Measurements from ENCODE around the genes OLFML2A, WDR38 and MAPKAP1.

GRCh38 chr9:123924871-123925708 is 4.8 kb downstream of the DENND1A start:
- PRO-cap: no peak

DNA sequence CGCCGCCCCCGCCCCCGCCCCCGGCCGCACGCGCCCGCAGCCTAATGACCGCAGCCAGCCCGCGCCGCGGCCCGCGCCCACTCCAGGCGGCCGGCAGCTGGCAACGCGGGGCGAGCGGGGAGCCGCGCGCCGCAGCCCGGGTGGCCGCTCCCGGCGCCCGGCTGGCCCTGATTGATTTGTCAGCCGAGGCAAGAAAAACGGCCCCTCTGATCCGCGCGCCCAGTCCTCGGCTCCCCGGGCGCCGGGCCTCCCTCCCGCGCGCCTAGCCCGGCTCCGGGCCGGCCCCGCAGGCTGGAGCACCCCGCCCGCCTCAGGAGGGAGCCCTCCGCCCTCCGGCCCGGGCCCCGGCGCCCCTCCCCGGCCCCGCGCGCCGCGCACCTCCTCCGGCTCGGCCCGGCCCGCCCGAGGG is 11.9 kb upstream of the LHX2 start:
- PRO-cap: no peak

GRCh38 chr9:124220808-124221556 is 36.8 kb upstream of the NEK6 start:
- PRO-cap: unidirectional peak, minus-strand start at chr9:124221172

DNA sequence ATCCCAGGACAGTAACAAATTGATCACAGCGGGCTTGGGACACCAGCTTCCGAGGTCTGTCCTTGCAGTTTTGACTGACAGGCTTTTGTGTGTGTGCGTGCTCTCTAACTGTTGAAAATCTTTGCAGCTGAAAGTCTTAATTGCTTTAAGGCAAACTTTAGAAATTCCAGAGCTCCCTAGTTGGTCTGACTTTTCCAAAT is 1.2 kb downstream of the NEK6 start:
- PRO-cap: bidirectional peak, plus-strand start outside the sequence, minus-strand start at position 120 of the sequence

- PRO-cap: no peak
Measured at GRCh38 chr9:124261837-124262215, 4.1 kb downstream of the NEK6 start.

- PRO-cap: bidirectional peak, plus-strand start at chr9:124284622, minus-strand start at chr9:124284494
Measured at GRCh38 chr9:124284271-124284768, 26.6 kb downstream of the NEK6 start.

GRCh38 chr9:124290060-124290603 is 32.4 kb downstream of the NEK6 start:
- PRO-cap: no peak

GRCh38 chr9:124350701-124351960 is 64.1 kb downstream of the PSMB7 start:
- PRO-cap: no peak

DNA sequence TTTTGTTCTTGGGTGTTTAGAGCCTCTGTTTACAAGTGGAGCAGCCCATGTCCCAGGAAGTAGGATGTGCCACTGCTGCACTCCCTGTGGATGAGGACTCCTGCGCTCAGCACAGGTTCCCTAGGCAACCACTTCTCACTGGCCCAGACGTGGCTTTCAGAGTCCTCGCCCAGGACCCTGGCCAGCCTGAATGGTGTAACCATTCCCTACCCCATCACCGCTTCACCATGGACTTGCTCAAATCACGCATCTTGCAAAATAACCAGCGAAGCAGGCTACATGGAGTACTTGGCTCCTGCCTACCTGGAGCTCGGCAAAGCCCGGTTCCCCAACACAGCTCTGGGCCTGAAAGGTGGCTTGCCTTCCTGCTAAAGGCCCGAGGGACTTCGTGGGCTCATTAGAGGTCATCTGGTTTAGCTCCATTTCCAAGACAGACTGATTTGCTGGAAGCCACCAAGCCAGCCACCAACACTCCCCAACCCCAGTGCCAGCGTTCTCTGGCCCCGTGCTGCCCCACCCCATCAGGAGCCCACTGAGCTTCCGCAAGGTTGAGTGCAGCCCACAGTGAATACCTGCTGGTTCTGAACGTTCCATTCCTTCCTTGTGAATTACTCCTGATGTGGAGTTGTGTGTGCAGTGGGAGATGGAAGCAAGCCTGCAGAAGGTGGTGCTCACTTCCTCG is 59.8 kb downstream of the PSMB7 start:
- PRO-cap: no peak

- PRO-cap: bidirectional peak, plus-strand start at chr9:124658435, minus-strand start at chr9:124658244
Measured at GRCh38 chr9:124657981-124659010, 112.8 kb downstream of the NR6A1 start.

- PRO-cap: no peak
Measured at GRCh38 chr9:124723212-124723724, 47.8 kb downstream of the NR6A1 start.

- PRO-cap: unidirectional peak, plus-strand start at chr9:124777160
Measured at GRCh38 chr9:124776825-124777612, at the start of gene OLFML2A. Gene OLFML2A, plus strand, starts transcription at chr9:124777133.

- PRO-cap: no peak
Measured at GRCh38 chr9:124811423-124812089, 34.6 kb downstream of the OLFML2A start.

DNA sequence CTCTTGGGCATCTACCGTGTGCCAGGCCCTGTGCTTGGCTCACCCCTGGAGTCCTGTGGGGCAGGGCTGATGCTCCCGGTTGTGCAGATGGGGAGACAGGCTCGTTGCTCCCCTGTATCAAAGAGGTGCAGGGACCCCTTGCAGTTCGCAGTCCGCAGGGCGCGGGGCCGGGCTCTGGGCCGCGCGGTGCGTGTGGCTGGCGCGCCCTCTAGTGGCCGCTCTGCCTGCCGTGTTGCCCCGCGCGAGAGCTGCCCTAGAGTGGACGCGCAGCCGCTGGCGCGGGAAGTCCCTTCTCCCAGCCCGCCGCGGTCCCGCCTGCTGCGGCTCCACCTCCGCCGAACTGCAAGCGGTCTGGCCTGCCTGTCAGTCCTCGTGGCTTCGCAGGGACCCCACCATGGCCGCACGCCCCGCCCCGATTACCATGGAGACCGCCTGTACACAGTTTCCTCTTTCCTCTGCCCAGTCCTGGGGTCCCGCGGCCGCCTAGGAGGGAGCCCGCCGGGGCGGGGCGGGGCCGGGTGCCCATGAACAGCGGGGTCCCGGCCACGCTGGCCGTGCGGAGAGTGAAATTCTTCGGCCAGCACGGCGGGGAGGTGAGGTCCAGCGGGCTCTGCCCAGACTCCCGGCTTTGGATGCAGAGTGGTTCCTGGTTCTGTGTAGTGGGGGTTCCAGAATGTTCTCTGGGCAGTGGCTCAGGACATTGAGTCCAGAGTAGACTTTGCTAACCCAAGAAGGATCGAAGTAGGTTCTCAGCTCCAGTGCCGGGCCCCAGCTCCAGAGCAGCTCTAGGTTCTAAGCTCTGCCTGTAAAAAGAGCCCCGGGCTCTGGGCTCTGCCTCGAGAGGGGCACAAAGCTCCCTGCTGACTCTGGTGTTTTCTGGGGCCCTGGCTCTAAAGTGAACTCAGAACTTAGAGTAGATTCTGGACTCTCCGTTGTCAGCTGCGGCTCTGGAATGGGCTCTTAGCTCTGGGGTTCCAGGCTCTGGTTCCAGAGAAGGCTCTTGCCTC is at the start of gene WDR38:
TSS of gene WDR38 (plus strand) at position 453 of the 1,007 bp plus-strand sequence.
- PRO-cap: no peak

DNA sequence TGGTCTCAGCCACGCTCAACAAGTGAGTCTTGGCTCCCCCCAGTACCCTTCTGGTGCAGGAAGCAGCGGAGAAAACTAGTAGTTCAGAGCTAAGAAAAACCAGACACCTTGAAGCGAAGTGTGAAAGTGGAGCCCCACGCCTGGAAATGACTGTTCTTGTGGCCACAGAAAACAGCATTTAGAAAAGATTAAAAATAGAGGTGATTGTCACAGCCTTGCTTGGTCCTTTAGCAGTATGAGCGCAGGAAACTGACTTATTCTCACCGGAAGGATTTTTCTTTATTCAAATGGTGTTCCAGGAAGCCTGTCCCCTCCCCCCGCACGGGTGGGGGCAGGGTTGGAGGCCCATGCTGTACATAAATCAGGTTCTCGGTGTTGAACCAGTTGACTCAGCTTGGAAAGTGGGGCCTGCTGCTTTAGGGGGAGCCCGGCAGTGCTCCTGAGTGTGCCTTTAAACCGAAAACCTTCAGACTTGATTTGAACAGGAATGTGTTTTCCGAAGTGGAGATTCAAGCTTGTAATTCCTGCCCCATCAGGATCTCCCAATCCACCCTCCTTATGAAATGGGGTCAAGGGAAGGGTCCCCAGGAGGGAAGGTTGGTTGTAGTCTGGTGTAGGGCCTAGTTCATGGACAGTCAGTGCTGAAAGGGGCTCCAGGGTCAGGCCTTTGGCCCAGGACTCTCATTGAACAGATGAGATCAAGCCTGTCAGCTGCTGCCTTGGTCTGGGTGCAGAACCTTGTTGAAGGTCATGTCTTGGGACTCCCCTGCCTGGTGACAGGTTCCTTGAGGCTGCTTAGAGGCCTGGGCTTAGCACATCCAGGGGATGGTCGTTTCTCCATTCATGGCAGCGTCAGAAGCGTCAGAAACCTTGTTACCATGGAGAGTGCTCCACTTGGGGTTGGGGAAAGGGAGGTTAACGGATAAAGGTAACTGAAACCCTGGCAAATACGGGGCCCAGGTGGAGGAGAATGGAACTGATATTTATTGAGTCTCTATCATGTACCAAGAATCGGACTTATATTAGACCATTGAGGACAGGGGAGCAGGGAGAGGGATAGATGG is 8.5 kb downstream of the ARPC5L start:
- PRO-cap: bidirectional peak, plus-strand start at position 383 of the sequence, minus-strand start at position 229 of the sequence

- PRO-cap: no peak
Measured at GRCh38 chr9:125506214-125506463, 200.9 kb downstream of the MAPKAP1 start.

- PRO-cap: no peak
Measured at GRCh38 chr9:125537902-125538492, 169.0 kb downstream of the MAPKAP1 start.

- PRO-cap: unidirectional peak, plus-strand start at chr9:125706805; bidirectional peak, plus-strand start at chr9:125707369, minus-strand start at chr9:125707197
Measured at GRCh38 chr9:125706421-125707577, at the start of gene MAPKAP1. Gene MAPKAP1, minus strand, starts transcription at chr9:125707208.

DNA sequence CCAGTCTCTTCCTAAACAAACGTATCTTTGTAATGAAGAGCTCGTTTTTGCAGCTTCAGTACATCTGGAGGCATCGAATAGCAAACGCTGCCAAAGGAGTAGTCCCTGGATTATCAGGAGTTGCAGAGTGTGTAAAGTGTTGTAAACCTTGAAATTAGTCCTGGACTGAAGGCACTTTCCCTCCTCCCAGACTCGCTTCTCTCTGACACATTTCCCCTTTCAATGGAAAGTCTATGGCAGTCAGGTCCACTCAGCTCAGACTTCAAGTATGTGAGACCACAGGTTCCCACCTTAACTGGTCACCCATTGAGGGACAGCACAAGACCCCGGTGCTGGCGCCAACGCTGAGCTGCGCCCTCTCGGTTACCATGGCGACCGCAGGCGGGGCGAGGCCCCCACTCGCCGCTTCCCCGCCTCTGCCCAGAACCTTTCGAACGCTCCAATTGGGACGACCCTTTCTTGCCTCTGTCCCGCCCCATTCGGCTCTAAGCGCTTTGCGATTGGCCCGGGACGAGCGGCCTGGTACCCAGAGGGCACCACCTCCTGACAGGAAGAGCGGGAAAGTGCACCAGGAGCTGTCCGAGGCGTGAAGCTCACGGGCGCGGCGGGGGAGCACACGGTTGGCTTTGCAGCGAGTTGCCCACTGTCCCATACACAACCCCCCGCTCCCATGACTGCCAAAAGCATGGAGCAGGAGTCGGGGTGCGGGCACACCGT is 1.3 kb upstream of the PBX3 start:
- PRO-cap: bidirectional peak, plus-strand start at position 587 of the sequence, minus-strand start at position 432 of the sequence

DNA sequence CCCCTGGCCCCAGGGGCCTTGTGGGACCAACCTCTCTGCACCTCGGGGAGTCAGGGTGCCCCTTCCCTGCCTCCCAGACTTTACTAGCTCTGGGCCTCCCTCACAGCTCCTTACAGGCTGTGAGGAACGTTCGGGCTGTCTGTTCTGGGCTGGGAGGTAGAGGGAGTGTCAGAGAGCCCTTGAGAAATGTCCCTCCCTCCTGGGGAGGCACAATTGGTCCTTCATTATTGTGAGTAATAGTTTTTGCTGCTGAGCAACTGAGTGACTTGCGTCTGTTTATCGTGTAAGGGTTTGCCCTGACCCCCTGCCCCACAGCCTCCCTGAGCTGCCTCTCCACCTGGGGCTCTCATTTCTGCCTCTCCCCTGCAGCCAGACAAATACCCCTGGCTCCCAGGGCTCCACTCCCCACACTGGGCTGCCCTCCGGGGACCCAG is 175.0 kb upstream of the MVB12B start:
- PRO-cap: no peak

Data from pulmonary lymph node (tissue), 1 donor.